ENCODE measurements around a stretch of chr13.

GRCh38 chr13:77047915-77048465 is 21.0 kb upstream of the FBXL3 start:
- PRO-cap, result unidirectional peak, minus-strand start at chr13:77048295
- RAMPAGE, long total RNA, 4 experiments, result no peak in any of the 4 experiments

- PRO-cap, result no peak
- RAMPAGE, long total RNA, 4 experiments, result start-site peak on the minus strand in 1 of 4 experiments, at chr13:77174391-77174483 at its widest, 6 reads per replicate
These were observed 147.3 kb upstream of the FBXL3 start for GRCh38 chr13:77174212-77174688.

DNA sequence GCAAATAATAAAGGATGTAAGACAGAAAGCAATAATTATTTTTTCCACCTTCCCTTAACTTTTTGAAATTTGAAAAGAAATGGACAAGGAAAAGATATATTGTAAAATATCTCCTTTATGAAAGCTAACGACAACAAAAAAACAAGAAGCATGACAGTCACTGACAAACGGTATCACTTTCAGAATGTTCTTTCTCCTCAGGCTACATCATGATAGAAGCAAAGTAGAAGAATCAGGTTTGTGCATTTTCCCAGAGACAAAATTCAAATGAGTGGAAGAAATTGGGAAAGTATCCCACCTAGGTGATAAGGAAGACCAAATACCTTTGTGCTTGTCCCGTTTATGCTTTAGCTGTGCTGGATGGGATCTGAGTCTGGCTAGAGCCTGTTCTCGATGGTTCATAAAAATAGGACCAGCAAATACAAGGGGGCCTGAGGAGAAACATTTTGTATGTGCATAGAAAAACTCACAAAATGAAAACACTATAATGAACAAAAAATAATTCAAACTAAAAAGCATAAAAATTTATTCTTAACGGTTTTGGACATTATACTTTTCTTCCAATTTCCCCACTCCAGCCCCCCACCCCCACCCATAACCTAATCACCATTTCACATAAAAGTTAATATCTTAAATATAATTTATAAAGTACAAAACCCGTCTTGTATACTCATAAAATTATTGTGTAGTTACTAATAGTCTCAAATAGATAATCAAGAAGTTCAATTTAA is 93.9 kb downstream of the MYCBP2 start:
- PRO-cap, result no peak
- RAMPAGE, long total RNA, 4 experiments, result no peak in any of the 4 experiments

- PRO-cap, result no peak
- RAMPAGE, long total RNA, 4 experiments, result no peak in any of the 4 experiments
These were observed 28.7 kb downstream of the MYCBP2 start for GRCh38 chr13:77298032-77298724.

GRCh38 chr13:77323716-77324763 is 2.9 kb downstream of the MYCBP2 start:
- PRO-cap, result no peak
- RAMPAGE, long total RNA, 4 experiments, result no peak in any of the 4 experiments

GRCh38 chr13:77429210-77429651 is 102.3 kb upstream of the MYCBP2 start:
- PRO-cap, result no peak
- RAMPAGE, long total RNA, 4 experiments, result no peak in any of the 4 experiments

- PRO-cap, result no peak
- RAMPAGE, long total RNA, 4 experiments, result no peak in any of the 4 experiments
These were observed 48.6 kb downstream of the SCEL start for GRCh38 chr13:77583996-77584549.

DNA sequence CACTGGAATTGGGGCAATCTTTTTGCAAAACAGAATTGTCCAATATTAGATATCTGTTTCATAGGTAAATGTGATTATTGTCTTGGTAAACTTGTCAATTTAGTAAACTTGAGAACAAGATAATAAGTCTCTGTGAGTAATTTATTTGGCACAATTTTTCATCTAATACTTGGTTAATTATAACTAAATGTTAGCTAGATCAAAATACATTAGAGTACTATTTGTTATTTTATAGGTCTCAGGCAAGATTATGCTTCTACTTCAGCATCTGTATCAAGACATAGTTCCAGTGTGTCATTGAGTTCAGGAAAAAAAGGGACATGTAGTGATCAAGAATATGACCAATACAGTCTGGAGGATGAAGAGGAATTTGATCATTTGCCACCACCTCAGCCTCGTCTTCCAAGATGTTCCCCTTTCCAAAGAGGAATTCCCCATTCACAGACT is 48.8 kb downstream of the SLAIN1 start:
- PRO-cap, result no peak
- RAMPAGE, long total RNA, 4 experiments, result no peak in any of the 4 experiments

GRCh38 chr13:78609032-78609981 is 6.0 kb upstream of the POU4F1 start:
- PRO-cap, result no peak
- RAMPAGE, long total RNA, 4 experiments, result no peak in any of the 4 experiments

GRCh38 chr13:79370898-79371327 is 35.1 kb downstream of the RBM26 start:
- PRO-cap, result no peak
- RAMPAGE, long total RNA, 4 experiments, result start-site peak on the minus strand in 1 of 4 experiments, at chr13:79371113-79371152 at its widest, 17 reads per replicate

DNA sequence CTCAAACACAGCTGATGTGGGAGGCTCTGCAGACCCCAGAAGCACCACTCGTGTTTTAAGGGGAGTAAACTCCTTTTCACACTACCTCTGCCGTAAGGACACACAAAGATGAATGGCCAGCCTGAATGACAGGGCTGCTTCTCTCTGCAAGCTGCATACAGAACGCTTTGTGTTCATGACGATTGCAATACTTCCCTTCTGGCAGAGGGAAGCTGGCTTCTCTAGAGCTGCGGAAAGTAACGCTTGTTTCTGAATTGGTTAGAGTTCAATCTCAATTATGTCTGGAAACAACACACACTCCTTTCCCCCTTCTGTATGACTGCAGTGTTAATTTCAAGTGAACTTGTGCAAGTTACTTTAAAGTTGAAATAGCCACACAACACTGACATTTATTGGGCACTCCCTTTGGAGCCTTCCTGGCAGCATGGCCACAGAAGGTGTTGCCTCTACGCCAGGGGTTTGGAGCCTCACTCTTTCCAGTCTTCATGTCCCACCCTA is 242.6 kb downstream of the NDFIP2 start:
- PRO-cap, result no peak
- RAMPAGE, long total RNA, 4 experiments, result no peak in any of the 4 experiments

- PRO-cap, result bidirectional peak, plus-strand start at chr13:79776754, minus-strand start at chr13:79776632
- RAMPAGE, long total RNA, 4 experiments, result no peak in any of the 4 experiments
These were observed 295.6 kb downstream of the NDFIP2 start for GRCh38 chr13:79776438-79777057.

GRCh38 chr13:80074175-80074859 is 266.6 kb downstream of the SPRY2 start:
- PRO-cap, result no peak
- RAMPAGE, long total RNA, 4 experiments, result no peak in any of the 4 experiments

GRCh38 chr13:80454032-80454516 is 113.1 kb upstream of the SPRY2 start:
- PRO-cap, result no peak
- RAMPAGE, long total RNA, 4 experiments, result no peak in any of the 4 experiments

GRCh38 chr13:80458516-80459047 is 117.7 kb upstream of the SPRY2 start:
- PRO-cap, result no peak
- RAMPAGE, long total RNA, 4 experiments, result no peak in any of the 4 experiments

DNA sequence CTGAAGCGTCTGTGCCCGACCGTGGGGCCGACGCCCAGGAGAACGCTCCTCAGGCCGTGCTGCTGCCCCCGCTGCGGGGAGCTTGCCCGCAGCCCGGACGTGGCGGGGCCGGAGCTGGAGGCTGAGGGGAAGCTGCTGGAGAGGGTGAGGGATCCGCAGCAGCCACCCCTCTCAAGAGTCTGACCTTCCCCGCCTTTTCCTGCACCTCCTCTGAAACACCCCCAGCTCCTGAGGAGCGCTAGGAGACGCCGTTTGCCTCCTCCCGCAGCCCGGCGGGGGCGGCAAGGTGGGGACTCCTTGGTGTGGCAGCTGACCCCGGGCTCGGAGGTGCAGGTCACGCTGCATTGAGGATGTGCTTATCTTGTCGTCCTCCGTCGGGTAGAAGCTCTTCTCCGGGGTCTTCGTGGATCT is 314.0 kb upstream of the SPRY2 start:
- PRO-cap, result no peak
- RAMPAGE, long total RNA, 4 experiments, result no peak in any of the 4 experiments

- PRO-cap, result unidirectional peak, minus-strand start at chr13:81395449
- RAMPAGE, long total RNA, 4 experiments, result no peak in any of the 4 experiments
These were observed 1054.3 kb upstream of the SPRY2 start for GRCh38 chr13:81395199-81395685.

GRCh38 chr13:82417697-82418029 is 1464.6 kb downstream of the SLITRK1 start:
- PRO-cap, result no peak
- RAMPAGE, long total RNA, 4 experiments, result no peak in any of the 4 experiments

DNA sequence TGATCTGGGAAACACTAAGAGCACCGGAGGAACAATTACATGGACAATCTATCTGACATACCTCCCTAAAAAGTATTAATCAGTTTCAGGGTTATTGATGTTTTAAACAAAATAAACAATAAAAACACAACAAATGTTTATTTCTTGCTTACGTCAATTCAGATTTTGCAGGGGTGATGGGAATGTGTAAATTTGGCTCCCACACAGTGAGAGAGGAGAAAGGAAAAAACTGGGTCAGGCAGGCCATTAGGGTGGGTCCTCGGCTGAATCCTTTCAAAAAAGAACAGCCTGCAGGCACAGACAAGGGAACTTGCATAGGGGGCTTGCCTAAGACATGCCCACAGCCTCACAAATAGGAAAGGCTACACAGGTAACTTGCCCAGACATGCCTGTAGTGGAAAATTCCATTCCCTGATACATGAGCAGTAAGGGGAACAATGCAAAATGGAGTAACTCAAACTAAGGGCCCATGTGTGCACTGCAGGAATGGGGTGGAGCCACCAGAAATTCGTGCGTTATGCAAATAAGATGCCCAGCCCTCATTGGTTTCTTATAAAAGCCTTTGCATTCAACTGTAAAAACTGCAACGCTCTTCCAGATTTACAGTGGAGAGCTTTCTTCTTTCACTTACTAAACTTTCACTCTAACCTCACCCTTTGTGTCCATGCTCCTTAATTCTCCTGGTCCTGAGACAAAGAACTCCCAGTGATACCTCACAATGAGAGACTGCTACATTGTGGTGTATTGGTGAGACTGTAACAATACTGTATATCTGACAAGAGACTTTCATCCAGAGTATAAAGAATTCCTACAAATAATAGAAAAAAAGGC is 59.4 kb upstream of the SLITRK1 start:
- PRO-cap, result no peak
- RAMPAGE, long total RNA, 4 experiments, result no peak in any of the 4 experiments

- PRO-cap, result no peak
- RAMPAGE, long total RNA, 4 experiments, result no peak in any of the 4 experiments
These were observed 289.8 kb downstream of the SLITRK6 start for GRCh38 chr13:85509364-85509871.

Data from transverse colon (tissue), 4 donors.